HTERT-HM (cell line): ENCODE measurements around the genes SYNJ1 and OLIG1.

DNA sequence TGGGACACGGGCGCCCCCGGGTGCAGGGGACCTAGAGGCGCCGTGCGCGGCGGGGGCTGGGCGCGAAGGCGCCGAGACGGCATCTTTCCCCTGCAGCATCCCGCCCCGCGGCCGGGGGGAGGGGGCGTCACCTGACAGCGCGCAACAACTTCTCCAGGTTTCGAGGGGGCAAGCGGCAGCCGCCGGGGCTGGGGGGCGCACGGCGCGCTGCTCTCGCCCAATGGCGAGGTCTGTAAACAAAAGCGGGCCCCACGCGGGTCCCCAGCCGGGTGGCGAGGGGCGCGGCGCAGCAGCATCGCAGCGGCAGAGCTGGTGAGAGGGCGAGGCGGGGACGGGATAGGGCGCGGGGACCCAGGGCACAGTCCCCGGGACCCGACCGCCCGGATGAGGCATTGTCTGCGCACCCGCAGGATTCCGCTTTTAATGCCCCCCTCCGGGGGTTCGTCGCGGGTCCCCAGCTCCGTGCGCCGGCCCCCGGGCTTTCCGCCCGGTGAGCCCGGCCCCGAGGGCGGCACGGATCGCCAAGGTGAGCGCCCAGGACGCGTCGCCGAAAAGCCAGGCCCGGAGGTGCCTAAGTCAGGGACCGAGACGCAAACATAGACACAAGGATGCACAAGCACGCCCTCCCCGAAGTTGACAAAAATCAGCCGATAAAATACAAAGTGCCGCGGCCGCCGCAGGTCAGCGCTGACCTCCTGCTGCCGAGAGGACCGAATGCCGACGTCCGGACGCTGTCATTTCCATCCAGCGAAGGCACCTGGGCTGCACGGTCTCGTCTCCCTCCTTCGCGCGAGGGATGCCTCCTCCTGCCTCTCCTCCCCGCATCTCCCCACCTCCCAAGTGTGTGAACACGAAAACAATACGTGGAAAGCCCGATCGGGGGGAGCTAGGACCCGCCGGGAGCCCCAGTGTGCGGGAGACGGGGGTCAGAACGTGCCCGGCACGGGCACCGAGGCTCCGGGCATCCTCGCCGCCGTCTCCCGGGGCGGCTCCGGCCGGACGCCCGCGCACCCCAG is 101.3 kb upstream of the SOD1 start:
- RRBS = 7% methylated on average over 62 of the region's 119 CpGs

DNA sequence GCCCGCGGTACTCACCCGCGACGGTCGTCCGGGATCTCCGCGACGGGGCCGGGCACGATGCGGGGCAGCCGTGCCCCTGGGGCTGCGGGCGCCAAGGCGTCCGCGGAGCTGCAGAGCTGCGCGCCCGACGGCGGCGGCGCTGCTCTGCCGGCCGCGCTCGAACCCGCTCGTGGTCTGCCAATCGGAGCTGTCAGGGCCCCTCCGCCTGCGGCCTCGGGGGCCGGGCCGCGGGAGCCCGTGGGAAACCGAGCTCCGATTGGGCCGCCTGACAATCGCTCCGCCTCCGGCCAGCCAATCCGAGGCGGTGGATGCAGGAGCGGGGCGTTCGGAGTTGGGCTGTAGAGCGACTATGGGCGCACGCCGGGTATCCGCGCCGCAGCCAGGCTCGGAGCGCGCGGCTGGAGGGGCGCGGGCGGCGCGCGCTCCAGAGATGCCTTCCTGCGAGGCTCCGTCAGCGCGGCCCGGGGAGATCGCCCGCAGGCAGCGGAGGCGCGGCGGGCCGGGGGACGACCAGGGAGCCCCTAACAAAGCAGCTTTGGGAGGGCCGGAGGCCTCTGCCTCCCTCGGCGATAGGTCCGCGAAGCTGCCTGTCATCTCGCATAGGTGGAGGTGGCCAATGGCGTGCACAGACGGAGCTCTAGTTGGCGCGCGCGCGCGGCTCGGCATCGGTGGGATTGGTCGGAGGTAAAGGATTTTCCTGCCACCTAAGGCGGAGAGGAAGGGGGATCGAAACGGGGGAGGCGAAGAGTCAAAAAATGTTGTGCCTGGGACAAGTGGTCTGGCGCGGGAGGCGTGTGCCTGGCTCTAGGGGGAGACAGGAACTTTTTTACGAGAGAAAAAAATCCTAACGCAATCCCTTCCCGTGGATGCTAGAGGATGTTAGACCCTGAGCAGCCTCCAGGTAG is 100.3 kb upstream of the SOD1 start:
- RRBS = 10% methylated on average over 66 of the region's 108 CpGs

DNA sequence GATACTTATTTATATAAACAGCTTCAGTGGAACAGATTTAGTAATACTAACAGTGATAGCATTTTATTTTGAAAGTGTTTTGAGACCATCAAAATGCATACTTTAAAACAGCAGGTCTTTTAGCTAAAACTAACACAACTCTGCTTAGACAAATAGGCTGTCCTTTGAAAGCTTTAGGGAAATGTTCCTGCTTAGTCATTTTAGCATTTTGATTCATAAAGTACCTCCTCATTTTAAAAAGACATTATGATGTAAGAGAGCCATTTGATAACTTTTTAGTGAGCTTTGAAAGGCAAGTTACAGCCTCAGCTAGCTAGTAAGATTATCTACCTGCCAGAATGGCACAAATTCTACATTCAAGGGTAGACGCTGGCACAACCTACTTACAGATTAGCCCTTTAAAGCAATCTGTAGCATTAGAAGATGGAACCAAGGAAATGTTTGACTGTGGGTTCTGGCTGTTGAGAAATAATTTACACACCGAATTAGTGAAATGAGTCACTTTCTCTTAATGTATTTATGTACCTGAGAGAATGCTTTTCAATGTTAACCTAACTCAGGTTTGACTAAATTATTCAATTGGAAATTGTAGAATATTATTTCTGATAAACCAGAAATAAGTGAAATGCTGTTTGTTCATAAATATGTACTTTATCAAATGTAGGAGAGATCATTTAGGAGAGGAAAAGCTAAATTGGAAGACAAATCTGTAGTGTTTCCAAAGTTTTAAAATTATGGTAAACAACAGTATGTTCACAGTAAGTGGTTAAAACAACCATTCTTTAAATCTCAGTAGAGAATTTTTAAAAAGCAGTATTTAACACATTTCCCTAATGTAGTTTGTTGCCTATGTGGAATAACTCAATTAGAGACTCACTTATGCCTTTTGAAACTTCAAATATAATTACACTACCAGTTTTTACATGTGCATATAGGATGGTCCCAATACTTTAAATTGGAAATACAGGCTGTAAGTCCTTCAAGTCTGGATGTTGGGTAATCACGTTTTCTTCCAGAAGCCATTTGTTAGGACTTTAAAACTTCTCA is 9.8 kb downstream of the SOD1 start:
- RRBS = no CpG with 5 or more reads among the region's 3 CpGs

DNA sequence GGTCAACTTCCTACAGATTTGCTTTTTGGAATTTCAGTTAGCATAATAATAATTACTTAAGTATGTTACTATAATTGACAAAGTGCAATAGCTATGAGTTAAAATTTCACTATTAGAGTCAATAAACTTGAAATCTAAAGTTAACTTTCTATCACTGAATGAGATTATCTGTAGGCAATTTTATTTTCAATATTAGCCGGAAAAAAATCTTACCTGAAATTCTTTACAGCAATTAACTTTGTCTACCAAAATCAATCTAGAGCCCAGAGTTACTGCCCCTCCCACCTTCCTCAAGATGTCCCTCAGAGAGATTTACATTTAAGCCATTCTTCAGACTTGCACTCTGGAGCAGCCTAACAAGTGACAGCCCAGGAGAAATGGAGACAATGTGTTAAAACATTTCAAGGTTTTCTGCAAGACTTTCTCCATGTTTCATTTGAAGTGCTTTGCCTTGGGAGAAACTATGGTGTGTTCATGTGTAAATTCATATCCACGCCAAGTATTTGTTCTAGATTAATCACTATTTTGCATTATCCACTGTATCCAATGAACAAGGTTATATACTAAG is 20.4 kb downstream of the SOD1 start:
- RRBS = no CpG with 5 or more reads among the region's 2 CpGs

GRCh38 chr21:31732801-31733605 is 1.1 kb upstream of the SCAF4 start:
- RRBS = no CpG with 5 or more reads among the region's 11 CpGs

DNA sequence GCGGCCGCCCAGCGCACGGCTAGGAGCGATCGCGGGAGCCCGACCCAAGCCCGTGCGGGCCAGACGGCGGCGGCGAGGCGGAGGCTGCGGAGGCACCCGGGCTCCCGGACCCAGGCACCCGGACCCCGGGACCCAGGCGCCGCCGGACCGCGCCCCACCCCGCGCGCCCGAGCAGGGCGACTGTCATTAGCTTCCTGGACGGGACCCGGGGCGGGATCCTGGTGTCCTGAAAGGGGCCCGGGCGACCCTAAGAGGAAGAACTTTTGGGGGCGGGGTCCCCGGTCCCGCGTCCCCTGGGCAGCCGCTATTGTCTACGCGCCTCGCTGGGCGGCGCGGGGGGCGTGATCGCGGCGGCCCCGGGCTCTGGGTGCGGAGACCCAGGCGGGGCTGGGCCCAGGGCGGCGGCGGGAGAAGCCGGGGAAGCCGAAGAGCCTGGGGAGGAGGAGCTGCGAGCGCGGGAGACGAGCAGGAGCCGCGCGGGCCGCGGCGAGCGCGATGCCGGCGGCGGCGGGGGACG is 418 bp downstream of the HUNK start:
- RRBS = 7% methylated on average over 43 of the region's 75 CpGs

GRCh38 chr21:31874723-31875660 is 2.2 kb downstream of the HUNK start:
- RRBS = no CpG with 5 or more reads among the region's 31 CpGs

DNA sequence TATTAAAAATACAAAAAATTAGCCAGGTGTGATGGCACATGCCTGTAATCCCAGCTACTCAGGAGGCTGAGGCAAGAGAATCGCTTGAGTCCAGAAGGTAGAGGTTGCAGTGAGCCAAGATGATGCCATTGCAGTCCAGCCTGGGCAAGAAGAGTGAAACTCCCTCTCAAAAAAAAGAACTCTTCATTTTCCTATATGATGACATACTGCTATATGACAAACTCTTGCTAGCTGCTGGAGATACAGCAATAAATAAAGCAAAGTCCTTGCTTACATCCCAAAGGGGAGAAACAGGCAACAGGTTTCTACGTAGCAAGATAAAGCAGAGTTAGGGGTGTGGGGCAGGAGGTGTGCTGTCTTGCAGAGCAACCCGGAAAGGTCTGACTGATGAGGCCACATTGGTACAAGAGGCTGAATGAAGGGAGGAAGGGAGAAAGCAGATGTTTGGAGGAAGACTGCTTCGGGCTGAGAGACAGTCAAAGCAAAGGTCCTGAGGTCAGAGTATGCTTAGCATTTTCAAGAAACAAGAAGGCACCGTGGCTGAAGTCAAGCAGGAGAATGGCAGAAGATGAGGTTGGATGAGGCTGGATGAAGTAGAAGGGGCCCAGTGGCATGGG is 28.5 kb downstream of the EVA1C start:
- RRBS = no CpG with 5 or more reads among the region's 5 CpGs

GRCh38 chr21:32463840-32464346 is 51.4 kb downstream of the EVA1C start:
- RRBS = no CpG with 5 or more reads among the region's 8 CpGs

GRCh38 chr21:32494783-32495851 is 82.6 kb downstream of the EVA1C start:
- RRBS = no CpG with 5 or more reads among the region's 13 CpGs

- RRBS = no CpG with 5 or more reads among the region's 11 CpGs
Measured at GRCh38 chr21:32639428-32639961, 27.3 kb upstream of the CFAP298 start.

DNA sequence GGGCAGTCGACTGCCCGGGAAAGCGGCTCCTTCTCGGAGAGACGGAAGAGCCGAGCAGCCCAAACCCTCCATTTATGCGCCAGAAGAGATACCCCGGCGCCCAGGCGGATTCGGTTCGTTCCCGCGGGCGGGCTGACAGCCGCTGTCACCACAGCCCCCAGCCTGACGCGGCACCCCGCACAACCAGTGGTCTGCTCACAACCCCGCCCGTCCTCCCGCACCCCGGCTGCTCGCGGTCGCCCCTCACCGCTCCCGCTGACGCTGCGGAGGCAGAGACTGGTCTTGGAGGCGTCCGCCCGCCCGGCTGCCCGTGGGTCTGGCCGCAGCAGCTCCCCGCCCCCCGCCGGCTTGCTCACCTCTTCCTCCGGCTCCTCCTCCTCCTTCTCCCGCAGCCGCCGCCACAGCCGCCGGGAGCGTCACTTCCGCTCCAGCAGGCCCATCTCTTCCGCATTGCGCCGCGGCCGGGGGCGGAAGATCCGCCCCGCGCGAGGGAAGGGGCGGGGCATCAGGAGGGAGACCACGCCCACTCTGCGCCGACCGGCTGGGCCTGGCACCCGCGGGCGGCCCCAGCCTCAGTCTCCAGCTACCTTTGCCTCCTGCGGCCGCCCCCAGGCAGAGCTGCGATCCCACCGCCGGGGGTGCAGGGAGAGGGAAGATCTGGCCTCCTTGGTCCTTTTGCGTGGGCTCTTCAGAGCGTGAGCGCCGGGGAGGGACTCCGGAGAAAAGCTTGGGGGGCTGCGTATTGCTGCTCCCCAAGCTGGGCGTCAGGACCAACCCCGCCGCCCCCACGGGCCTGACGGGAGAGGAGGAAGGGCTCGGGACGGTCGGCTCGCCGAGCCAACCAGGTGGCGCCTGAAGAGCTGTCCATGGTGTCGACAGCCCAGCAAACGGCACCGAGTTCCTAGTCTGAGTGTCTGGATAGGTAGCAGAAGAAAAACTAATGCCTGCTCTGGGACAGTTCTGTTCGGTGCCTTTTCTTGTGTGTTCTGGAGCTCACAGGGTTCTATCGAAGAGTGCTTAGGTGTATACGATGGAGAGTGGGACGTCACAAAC is at the start of gene SYNJ1:
Gene SYNJ1 (minus strand): TSS at position 424 of the 1,053 bp plus-strand sequence.
- RRBS = 1% methylated on average over 54 of the region's 94 CpGs

DNA sequence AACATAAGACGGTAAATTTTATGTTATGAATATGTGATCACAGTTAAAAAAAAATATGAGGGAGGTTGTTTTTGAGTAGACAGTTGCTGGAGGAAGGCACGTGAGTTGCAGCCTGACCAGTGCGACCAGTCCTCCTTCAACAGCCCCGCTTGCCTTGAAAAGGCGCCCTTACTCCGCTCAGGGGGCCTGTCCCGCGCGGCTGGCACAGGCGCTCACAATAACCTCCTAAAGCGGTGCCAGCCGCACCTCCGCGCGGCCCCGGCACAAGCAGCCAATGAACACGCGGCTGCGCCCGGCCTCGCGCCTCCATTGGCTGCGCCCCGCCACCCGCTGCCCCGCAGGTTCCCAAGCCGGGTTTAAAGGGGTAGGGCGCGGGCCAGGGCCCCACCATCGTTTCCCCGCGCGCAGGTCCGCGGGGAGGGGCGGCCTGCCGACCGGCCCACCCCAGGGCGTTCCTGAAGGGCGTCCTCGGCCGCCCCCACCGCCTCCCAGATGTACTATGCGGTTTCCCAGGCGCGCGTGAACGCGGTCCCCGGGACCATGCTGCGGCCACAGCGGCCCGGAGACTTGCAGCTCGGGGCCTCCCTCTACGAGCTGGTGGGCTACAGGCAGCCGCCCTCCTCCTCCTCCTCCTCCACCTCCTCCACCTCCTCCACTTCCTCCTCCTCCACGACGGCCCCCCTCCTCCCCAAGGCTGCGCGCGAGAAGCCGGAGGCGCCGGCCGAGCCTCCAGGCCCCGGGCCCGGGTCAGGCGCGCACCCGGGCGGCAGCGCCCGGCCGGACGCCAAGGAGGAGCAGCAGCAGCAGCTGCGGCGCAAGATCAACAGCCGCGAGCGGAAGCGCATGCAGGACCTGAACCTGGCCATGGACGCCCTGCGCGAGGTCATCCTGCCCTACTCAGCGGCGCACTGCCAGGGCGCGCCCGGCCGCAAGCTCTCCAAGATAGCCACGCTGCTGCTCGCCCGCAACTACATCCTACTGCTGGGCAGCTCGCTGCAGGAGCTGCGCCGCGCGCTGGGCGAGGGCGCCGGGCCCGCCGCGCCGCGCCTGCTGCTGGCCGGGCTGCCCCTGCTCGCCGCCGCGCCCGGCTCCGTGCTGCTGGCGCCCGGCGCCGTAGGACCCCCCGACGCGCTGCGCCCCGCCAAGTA is at the start of gene OLIG1:
Gene OLIG1 (plus strand): TSS at position 387 of the 1,148 bp plus-strand sequence.
- RRBS = 4% methylated on average over 45 of the region's 122 CpGs

DNA sequence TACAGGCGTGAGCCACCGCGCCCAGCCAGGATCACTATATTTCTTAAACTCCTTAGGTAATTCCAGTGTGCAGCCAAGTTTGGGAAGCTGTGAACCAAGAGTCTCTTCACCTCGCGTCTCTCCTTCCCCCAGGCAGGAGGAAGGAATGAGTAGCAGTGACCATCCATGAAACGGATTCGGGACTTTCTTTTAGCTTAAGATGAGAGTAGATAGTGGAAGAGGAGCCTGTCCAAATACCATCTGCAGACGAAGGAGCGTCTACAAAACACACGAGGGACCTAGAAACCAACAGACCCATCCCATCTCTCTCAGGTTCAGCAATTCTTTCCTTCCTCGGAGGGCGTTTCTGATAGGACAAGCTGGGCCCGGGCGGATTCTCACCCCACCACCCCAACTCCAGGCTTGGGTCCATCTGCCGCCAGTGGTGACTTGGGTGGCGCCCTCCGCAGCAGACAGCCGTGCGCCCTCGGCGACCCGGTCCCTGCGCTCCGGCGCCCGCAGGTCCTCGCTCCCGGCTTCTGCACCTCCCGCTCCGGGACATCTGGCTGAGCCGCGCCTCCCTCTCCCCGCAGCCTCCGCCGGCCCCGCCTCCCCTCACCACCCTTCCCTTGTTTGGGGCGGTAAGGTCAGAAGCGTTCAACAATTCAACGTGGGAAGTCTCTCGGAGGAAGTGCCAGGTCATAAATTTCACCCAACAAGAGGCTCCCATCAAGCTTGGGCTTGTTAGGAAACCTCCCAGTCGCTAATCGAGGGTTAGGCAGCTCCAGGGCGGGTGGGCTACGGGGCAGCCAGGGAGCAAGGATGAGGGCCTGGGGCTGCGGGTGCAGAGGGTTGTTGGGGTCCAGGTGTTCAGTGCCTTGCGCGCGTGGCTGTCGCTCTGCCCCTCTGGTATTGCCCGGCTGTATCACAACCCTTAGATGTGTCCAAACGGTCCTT is 39.6 kb downstream of the OLIG1 start:
- RRBS = 2% methylated on average over 14 of the region's 51 CpGs

DNA sequence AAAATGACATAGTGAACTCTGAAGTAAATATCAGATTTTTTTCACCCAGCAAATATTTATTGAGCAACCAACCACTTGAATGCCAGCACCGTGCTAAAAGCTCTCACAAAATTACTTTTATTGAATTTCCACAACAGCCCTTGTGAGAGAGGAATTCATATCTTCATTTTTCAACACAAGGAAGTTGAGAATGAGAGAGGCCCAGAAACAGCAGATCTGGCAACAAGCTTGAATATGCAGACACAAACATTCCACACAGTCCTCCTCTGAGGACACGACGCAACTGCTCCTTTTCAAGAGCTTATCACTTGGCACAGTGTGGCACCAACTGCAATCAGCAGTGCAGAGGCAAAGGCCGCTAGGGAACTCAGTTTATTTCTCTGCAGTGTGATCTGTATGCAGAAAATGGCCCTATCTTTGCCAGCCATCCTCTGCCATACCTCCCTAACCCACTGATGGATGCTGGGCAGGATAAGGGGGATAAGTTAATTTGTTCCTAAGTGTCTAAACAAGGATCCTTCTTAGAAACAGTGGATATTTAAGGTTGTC is 32.2 kb upstream of the IFNAR2 start:
- RRBS = no CpG with 5 or more reads among the region's 4 CpGs

DNA sequence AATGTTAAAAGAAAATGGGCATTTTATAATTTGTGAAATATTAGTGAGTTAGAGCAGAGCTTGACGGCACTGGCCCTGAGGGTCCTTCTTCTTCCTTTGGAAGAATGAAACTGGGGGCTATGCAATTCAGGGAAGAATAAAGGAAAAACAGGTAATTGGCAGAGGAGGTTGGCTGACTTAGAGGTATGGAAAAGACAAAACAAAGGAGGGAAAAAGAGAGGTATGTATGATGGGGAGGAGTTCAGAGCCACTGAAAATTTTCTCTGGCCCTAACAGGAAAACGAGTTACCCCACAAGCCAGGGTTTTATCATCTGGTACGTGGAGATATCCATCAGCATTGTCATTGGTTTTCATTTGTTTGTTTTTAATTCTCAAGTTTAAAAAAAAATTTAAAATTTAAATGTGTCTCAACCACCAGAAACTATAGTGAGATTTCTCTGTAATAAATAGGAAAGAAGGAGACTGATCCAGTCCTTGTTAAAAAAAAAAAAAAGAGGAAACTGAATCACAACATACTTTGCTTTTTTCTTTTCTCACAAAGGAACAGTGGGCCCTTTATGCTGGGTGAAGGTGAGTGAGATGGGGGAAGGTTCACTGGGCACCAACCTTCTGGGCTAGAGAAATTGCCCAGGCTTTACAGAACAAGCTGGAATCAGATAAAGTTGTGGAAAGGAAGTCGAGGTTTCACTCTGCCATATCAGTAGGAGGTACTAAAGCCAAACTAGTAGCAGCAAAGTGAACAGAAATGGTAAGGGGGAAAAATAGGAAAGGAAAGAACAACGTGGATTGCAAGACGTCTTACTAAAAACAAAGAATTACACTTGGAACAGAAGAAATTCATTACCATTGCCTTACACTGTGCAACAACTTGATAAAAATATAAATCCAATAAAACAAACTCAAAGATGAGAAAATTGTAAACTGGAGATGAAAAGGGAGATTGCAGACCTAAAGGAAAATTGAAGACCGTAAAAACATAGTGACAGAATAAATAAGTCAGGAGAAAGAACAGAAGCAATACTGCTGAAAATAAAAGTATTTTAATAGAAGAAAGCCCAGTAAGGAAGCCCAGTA is 2.8 kb downstream of the IFNAR2 start:
- RRBS = no CpG with 5 or more reads among the region's 7 CpGs

GRCh38 chr21:33250753-33251355 is 15.3 kb upstream of the IL10RB start:
- RRBS = no CpG with 5 or more reads among the region's 6 CpGs

- RRBS = no CpG with 5 or more reads among the region's 4 CpGs
Measured at GRCh38 chr21:33394030-33394396, 9.2 kb upstream of the IFNGR2 start.

DNA sequence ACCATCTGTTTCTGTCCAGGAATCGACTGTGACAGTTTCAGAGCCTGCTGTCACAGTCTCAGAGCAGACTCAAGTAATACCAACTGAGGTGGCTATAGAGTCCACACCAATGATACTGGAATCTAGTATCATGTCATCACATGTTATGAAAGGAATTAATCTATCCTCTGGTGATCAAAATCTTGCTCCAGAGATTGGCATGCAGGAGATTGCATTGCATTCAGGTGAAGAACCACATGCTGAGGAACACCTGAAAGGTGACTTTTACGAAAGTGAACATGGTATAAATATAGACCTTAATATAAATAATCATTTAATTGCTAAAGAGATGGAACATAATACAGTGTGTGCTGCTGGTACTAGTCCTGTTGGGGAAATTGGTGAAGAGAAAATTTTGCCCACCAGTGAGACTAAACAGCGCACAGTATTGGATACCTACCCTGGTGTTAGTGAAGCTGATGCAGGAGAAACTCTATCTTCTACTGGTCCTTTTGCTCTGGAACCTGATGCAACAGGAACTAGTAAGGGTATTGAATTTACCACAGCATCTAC is 10.8 kb downstream of the SON start:
- RRBS = no CpG with 5 or more reads among the region's 3 CpGs

- RRBS = no CpG with 5 or more reads among the region's 13 CpGs
Measured at GRCh38 chr21:33559026-33559971, 16.5 kb downstream of the SON start.